Type B pancreatic cell (in vitro differentiated cells): ENCODE measurements around the genes RCBTB1 and SPRYD7.

DNA sequence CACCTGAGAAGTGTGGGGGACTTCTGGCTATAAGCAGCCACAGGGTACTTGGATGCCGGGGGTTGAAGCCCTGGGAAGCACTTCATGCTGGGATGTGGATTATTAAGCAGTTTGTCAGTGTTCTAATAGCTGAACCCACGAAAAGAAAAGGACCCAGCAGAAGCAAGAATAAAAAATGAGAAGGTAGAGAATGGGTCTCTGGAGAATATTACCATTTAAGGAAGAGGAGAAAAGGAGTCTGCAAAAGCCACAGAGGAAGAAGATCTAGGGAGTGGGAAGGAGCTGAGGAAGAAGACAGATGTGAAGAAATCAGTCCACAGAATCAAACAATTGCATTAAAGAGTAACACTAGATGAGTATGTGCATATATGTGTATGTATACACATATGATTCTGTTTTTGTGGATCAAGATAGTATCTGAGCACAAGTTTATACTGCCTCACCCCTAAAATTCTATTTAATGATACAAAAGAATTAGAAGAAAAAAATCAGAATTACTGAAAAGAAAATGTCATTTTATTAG lies 18.4 kb downstream of the HTR2A start:
- PRO-cap: no peak

- PRO-cap: no peak
Observed at GRCh38 chr13:47334061-47334366, 437.2 kb upstream of the HTR2A start.

DNA sequence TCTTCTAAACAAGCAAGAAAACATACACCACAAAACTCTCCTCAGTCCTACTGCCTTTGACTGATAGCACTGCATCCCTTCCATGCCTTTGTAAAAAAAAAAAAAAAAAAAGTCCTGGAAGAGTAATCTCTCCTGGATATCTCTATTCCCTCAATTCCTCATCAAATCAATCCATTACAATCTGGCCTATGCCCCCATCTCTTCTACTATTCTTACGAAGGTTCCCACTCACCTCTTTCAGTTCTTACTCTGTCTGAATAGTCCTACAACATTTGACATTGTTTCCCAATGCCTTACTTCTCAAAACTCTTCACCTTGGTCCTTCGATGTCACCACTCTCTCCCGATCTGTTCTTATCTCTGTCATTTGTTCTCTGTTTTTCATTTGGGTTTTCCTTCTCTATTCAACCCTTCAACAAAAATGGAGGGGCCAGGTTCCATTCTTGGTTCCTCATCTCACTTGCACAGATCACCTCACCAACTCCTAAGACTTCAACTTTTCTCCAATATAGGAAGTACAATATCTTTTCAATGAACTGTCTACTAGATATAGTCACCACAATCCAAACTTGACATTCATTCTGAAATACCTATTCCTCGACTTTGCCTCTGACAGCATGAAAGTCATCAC lies 49.1 kb downstream of the SUCLA2 start:
- PRO-cap: no peak

DNA sequence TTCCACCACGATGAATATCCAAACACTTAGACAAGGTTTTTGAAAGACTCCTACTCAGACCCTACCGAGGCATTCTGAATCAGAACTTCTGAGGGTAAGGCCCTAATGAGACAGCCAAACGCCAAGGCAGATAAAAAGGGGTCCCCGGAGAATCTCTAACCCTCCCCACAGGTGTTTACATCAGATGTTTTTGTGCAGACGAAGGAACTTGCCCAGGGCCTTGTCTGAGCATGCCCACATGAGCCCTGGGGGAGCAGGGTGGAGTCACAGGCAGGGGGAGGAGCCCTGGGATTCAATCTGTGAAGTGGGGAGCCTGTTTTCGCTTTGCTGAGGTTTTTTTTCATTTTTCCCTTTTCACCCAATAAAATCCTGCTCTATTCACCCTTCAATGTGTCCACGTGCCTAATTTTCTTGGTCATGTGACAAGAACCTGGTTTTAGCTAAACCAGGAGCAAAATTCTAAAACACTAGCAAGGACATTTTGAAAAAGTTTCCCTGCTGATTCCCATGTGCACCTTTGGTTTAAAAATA lies 61.6 kb upstream of the MED4 start:
- PRO-cap: no peak

GRCh38 chr13:48220930-48221910 lies 11.8 kb upstream of the ITM2B start:
- PRO-cap: no peak

GRCh38 chr13:48231940-48232466 lies 1.0 kb upstream of the ITM2B start:
- PRO-cap: no peak

DNA sequence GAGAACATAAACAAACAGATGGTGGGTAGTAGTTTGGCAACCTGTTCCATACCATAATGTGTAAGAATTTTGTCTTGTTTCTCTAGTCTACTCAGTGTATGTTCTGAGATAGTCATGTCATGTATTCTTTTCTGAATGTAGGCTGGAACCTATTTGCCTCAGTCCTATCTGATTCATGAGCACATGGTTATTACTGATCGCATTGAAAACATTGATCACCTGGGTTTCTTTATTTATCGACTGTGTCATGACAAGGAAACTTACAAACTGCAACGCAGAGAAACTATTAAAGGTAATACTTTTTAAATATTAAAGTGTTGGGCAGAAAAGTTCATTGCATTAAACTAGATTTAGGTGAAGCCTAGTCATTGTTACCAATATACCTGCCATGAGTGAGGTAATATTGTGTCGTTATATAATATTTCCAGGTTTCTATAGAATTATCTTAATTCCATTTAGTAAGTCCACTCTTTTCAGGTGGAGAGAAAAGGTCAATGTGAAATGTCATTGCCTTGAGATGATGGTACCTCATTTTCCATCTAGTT lies 25.7 kb downstream of the ITM2B start:
- PRO-cap: no peak

- PRO-cap: no peak
Observed at GRCh38 chr13:48417398-48418083, 4.6 kb upstream of the LPAR6 start.

- PRO-cap: no peak
Observed at GRCh38 chr13:48476082-48476998, 56.5 kb downstream of the RCBTB2 start.

- PRO-cap: no peak
Observed at GRCh38 chr13:48531342-48532176, 1.3 kb downstream of the RCBTB2 start.

DNA sequence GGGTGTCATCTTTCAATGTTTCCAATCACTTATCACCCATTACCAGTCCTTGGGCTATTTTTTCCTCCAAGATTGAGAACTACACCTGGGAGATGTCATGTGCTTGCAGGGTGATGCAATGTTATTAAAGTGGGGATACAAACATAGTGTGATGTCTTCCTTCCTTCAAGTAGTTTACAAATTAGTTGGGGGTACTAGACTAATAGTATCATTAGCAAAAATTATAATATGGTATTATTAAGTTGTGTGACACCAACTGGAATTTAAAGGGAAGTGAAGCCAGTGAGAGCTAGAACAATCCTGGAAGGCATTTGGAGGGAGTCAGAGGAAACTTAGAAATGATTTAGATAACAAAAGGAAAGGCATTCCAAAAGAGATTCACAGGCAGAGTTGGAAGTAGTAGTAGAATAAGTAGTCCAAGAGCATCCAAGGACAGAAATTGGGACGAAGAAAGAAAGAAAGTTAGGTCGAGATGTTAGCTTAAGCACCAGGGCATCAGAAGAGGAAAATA lies 3.4 kb downstream of the FNDC3A start:
- PRO-cap: no peak

- PRO-cap: no peak
Observed at GRCh38 chr13:49119218-49120686, 100.4 kb upstream of the MLNR start.

DNA sequence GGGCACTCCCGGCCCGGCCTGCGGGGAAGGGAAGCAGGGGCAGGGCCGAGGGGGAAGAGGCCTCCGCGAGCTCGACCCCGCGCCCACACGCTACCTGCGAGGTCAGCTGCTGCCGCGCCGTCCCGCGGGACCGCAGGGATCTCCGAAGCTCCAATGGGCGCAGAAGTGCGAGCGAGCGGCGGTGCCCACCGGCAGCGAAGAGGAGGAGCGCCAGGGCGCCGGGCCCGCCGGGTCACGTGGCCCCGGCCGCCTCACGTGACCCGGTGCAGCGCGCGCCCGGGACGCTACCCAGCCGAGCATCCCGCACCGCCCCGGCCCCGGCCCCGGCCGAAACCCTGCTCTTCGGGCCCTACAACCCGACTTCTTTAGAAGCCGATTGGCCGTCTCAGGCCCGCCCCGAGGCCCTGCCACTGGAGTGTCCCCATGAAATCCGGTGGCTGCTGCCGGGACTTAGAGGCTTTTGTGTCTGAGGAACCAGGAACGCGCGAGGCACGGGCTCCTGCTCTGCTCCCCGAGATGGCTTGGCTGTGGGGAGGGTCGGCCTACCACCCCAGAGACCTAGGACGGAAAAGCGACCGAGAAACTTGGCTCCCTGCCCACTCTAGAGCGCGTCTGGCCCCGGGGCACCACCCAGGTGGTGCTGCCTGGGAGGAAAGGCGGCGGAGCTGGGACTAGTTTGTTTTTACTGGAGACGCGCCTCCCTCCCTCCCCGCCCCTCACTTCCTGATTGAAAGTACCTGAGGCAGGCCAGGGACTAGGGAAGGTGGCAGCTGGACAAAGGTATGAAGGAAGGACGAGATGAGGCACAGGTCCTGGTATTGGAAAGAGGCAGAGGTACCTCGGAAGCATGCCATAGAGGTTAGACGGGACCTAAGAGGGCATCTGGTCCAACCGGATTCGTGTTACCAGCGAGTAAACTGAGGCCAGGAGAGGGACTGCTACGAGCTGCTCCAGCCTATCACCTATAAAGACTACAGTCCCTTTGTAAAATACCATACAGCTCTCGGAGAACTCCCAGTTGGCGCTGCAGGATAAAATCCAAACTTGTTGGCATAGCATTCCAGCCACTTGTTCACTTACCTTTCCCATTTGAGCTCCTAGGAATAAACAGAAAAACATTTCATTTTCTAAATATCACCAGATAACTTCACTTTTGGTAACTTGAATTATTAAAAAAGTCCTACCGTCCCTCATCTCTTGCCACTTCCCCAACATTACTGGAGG lies at the start of gene RCBTB1:
Gene RCBTB1 (minus strand): TSS at position 209 of the 1,224 bp plus-strand sequence.
- PRO-cap: bidirectional peak, plus-strand start at position 740 of the sequence, minus-strand start at position 658 of the sequence

- PRO-cap: no peak
Observed at GRCh38 chr13:49641837-49642571, 13.7 kb downstream of the ARL11 start.

- PRO-cap: no peak
Observed at GRCh38 chr13:49671844-49672593, 19.3 kb downstream of the EBPL start.

- PRO-cap: bidirectional peak, plus-strand start at chr13:49791981, minus-strand start at chr13:49791878
Observed at GRCh38 chr13:49791647-49792059, 829 bp downstream of the KPNA3 start.

GRCh38 chr13:49936054-49937058 lies at the start of gene SPRYD7:
TSS of gene SPRYD7 (minus strand) at chr13:49936340.
- PRO-cap: bidirectional peak, plus-strand start at chr13:49936416, minus-strand start at chr13:49936334

DNA sequence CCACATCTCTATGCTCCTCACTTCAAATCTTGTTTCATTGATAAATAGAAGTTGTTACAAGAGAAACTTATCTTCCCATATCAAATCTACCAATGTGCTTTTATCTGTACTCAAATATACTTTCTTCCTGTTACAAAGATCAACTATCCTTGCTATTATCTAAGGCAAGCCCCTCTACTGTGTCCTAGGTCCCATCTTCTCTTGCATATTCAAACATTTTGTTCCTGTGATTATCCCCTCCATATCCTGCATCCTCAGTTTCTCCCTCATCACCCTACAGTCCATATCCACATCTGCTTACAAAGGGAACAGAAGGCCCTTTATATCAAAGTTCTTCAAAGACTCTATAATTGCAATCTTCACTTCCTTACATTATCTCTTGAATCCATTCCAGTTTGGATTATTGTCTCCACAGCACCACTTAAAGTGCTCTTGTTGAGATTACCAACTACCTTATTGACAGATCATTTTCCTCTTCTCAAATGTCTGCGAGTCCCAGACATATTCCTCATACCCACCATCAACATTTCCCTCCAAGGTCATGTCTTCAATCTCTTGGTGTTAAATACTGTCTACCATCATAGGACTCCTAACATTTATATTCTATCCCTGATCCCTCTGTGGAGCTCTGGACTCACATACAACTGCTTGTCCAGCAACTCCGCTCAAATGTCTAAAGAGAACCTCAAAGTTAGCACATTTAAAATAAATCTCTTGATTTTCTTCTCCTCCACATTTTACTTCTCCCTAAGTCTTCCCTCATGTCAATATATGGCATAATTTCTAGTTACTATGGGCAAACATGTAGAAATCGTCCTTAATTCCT lies 99.3 kb downstream of the KCNRG start:
- PRO-cap: no peak

DNA sequence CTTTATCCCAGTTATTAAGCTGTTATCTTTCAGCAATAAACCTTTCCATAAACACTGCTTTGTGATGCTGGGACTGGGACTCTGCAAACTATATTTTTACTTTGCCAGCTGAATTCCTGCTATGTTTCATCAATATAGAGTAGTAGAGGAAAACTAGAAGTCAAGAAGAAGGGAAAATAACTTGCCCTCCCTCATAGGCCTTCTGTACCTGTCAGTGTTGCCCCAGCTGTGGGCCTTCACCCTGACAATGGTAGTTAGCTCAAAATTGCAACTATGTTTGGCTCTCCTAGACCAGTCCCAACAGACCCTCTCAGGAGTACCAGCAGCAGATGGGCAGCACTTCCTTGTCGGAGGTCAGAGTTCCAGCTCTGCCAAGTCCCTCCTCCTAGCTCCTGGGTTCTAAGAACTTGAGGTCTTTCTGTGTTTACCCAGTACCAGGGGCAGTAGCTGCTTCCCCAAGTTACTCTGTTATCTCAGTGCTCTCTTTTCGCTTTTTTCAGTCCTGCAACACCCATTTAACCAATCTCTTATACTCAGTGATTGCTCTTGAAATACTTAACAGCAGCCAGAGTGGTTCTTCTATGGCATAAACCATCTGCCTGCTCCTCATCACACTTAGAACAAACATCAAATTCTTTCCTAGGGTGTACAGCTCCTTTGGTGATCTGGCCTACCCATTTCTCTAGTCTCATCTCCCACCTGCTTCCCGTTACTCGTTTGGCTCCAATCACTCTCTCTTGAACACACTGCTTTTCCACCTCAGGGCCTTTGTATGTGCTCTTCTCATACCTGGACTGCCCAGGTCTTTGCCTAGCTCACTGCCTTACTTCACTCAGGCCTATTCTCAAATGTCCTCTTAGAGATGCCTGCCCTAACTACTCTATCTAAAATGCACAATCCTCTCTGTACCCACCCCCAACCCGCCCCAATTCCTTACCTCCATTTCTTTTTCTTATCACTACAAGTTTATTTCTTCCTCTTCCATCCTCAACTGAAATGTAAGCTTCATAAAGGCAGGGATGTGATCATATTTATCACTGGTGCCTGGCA lies 100.2 kb downstream of the KCNRG start:
- PRO-cap: no peak

DNA sequence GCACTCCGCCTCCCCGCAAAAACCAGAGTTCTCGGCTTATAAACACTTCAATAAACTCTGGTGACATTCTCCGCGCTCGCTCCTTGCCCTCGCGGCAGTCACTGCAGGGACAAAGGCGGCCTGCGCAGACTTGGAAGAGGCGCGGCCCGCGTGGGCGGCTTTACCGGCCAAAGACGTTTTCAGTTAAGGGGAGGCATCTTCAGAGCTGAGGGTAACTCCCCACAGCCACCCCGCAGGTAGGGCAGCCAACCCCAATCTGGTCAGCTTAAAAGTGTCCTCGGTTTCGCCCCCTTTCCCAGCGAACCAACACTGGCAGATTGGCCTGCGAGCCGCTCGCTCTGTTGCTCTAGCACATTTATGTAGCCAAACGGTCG lies 112.7 kb downstream of the KCNRG start:
- PRO-cap: no peak